Keratinocyte (primary cell): ENCODE measurements around the gene PKDCC.

DNA sequence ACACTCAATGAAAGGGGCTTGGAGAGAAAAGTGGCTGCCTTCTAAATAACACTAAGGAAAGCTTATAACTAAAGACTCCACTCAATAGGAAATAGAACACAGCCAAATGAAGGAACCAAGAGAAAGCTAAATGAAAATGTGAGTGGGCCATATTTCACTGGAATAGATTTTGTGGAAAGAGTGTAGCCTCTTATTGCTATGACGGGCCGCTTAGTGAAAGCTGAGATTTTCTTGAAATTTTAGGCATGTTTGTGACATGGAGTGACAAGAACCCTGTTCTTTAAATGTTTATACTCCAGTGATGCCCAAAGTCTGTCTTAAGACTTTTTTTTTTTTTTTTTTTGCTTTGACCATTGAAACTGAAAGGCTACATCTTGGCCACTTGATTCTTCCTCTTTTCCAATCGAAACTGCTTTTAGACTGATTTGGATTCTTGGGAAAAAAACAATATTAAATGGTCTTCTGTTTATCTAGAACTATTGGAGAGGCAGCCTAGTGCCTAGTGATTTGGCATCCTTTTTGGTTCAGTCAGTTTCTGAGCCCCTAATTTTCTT, 2.3 kb upstream of the SLC8A1 start:
CAGE:
- cytosol, long polyA minus RNA, result no peak
- cytosol, long polyA plus RNA, result no peak
- long polyA plus RNA, result no peak
- nucleus, long polyA minus RNA, result no peak
- nucleus, long polyA plus RNA, result no peak

GRCh38 chr2:41938026-41938930, 109.5 kb upstream of the PKDCC start:
CAGE:
- cytosol, long polyA minus RNA, result no peak
- cytosol, long polyA plus RNA, result no peak
- long polyA plus RNA, result no peak
- nucleus, long polyA minus RNA, result no peak
- nucleus, long polyA plus RNA, result no peak

GRCh38 chr2:42047454-42047967, 310 bp upstream of the PKDCC start:
CAGE:
- cytosol, long polyA minus RNA, result no peak
- cytosol, long polyA plus RNA, result no peak
- long polyA plus RNA, result no peak
- nucleus, long polyA minus RNA, result no peak
- nucleus, long polyA plus RNA, result no peak

GRCh38 chr2:42047968-42048300, at the start of gene PKDCC:
Gene PKDCC, plus strand, starts transcription at chr2:42048021.
CAGE:
- cytosol, long polyA minus RNA, result no peak
- cytosol, long polyA plus RNA, result no peak
- long polyA plus RNA, result no peak
- nucleus, long polyA minus RNA, result no peak
- nucleus, long polyA plus RNA, result no peak

DNA sequence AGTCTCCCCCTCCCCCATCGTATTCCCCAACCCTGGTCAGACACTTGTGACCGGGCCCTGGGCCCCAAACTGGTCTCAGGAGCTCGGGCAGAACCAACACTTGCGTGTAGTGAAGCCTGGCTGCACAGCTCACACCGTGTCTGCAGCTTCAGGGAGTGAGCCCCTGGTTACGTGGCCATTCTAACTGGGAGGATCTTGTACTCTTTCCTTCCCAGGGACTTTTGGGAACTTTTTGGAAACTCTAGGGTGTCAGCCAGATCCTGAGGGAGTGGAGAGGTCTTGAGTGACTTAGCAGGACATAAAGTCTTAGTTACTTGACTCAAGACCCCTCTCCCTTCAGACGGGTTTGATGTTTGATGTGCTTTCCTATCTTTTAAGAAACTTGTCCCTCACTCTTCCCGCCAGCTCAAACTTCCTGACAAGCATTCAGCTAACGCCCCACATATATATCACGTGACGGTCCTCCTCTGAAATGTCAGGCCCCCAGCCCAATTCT, 2.3 kb downstream of the PKDCC start:
CAGE:
- cytosol, long polyA minus RNA, result no peak
- cytosol, long polyA plus RNA, result no peak
- long polyA plus RNA, result no peak
- nucleus, long polyA minus RNA, result no peak
- nucleus, long polyA plus RNA, result no peak

GRCh38 chr2:42127489-42127751, 41.7 kb upstream of the EML4 start:
CAGE:
- cytosol, long polyA minus RNA, result no peak
- cytosol, long polyA plus RNA, result no peak
- long polyA plus RNA, result no peak
- nucleus, long polyA minus RNA, result no peak
- nucleus, long polyA plus RNA, result no peak

CAGE:
- cytosol, long polyA minus RNA, result no peak
- cytosol, long polyA plus RNA, result no peak
- long polyA plus RNA, result no peak
- nucleus, long polyA minus RNA, result no peak
- nucleus, long polyA plus RNA, result no peak
Measured at GRCh38 chr2:42169959-42170596, 925 bp downstream of the EML4 start.

GRCh38 chr2:42267140-42267768, 93.8 kb downstream of the COX7A2L start:
CAGE:
- cytosol, long polyA minus RNA, result no peak
- cytosol, long polyA plus RNA, result no peak
- long polyA plus RNA, result no peak
- nucleus, long polyA minus RNA, result no peak
- nucleus, long polyA plus RNA, result no peak

DNA sequence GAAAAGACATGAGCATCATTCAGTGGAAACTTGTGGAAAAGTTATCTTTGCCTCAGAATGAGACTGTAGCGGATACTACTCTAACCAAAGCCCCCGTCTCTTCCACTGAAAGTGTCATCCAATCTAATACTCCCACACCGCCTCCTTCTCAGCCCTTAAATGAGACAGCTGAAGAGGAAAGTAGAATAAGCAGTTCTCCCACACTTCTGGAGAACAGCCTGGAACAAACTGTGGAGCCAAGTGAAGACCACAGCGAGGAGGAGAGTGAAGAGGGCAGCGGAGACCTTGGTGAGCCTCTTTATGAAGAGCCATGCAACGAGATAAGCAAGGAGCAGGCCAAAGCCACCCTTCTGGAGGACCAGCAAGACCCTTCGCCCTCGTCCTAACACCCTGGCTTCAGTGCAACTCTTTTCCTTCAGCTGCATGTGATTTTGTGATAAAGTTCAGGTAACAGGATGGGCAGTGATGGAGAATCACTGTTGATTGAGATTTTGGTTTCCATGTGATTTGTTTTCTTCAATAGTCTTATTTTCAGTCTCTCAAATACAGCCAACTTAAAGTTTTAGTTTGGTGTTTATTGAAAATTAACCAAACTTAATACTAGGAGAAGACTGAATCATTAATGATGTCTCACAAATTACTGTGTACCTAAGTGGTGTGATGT, 31.1 kb downstream of the COX7A2L start:
CAGE:
- cytosol, long polyA minus RNA, result no peak
- cytosol, long polyA plus RNA, result no peak
- long polyA plus RNA, result no peak
- nucleus, long polyA minus RNA, result no peak
- nucleus, long polyA plus RNA, result no peak

GRCh38 chr2:42567774-42568309, 590 bp upstream of the MTA3 start:
CAGE:
- cytosol, long polyA minus RNA, result no peak
- cytosol, long polyA plus RNA, result no peak
- long polyA plus RNA, result no peak
- nucleus, long polyA minus RNA, result no peak
- nucleus, long polyA plus RNA, result no peak

GRCh38 chr2:42569777-42570339, 1.4 kb downstream of the MTA3 start:
CAGE:
- cytosol, long polyA minus RNA, result no peak
- cytosol, long polyA plus RNA, result no peak
- long polyA plus RNA, result no peak
- nucleus, long polyA minus RNA, result start-site peak on the plus strand at chr2:42570066-42570480, 6 reads
- nucleus, long polyA plus RNA, result no peak

DNA sequence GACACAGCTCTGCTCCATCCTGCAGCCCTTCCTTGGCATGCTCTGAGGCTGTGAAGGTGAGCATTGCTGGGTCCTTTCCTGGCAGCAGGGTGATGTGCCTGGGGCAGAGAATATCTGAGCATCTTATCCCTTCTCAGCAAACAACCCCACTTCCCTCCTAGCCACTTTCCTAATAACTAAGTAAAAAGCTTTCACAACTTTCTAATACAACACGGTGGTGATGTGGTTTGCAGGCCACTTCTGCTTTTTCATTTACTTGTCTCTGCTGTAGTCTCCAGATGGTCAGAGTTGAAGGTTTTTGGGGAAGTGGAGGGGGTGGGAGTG, 11.7 kb downstream of the OXER1 start:
CAGE:
- cytosol, long polyA minus RNA, result no peak
- cytosol, long polyA plus RNA, result no peak
- long polyA plus RNA, result no peak
- nucleus, long polyA minus RNA, result no peak
- nucleus, long polyA plus RNA, result no peak

CAGE:
- cytosol, long polyA minus RNA, result no peak
- cytosol, long polyA plus RNA, result no peak
- long polyA plus RNA, result no peak
- nucleus, long polyA minus RNA, result no peak
- nucleus, long polyA plus RNA, result no peak
Measured at GRCh38 chr2:43032176-43032817, 194.1 kb downstream of the ZFP36L2 start.

DNA sequence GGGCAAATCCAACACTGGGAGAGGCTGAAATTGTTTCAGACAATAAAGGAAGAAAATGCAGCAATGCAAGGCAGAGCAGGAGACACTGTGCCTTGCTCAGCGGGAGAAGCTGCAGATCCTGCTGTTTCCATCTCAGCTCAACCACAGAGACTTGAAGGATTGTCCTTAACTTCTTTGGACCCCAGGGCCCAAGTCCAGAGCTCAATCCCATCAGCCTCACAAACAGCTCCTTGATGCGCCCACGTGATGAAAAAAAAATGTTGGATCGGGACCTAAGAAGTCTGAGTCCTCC, 175.7 kb downstream of the ZFP36L2 start:
CAGE:
- cytosol, long polyA minus RNA, result no peak
- cytosol, long polyA plus RNA, result no peak
- long polyA plus RNA, result no peak
- nucleus, long polyA minus RNA, result no peak
- nucleus, long polyA plus RNA, result no peak

DNA sequence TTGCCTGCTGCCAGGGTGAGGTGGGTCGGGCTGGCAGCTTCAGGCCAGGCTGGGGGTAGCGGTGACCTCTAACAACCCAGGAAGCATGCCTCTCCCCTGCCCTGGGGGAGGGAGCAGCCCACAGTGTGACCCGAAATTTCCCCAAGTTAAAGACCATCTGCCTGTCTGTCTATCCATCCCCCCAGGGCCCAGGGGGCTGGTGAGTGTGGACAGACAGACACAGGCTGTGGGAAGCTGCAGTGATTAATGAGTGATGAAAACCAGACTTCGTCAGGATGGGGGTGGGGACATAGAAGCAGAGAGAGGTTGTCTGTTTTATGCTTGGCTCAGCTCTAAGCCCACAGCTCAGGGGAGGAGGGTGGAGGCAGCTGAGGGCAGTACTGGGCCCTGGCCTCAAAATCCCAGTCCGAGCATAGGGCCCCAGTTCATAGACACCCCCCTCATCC, 144.0 kb downstream of the ZFP36L2 start:
CAGE:
- cytosol, long polyA minus RNA, result no peak
- cytosol, long polyA plus RNA, result no peak
- long polyA plus RNA, result no peak
- nucleus, long polyA minus RNA, result no peak
- nucleus, long polyA plus RNA, result no peak

CAGE:
- cytosol, long polyA minus RNA, result no peak
- cytosol, long polyA plus RNA, result no peak
- long polyA plus RNA, result no peak
- nucleus, long polyA minus RNA, result no peak
- nucleus, long polyA plus RNA, result no peak
Measured at GRCh38 chr2:43082871-43084056, 143.1 kb downstream of the ZFP36L2 start.

DNA sequence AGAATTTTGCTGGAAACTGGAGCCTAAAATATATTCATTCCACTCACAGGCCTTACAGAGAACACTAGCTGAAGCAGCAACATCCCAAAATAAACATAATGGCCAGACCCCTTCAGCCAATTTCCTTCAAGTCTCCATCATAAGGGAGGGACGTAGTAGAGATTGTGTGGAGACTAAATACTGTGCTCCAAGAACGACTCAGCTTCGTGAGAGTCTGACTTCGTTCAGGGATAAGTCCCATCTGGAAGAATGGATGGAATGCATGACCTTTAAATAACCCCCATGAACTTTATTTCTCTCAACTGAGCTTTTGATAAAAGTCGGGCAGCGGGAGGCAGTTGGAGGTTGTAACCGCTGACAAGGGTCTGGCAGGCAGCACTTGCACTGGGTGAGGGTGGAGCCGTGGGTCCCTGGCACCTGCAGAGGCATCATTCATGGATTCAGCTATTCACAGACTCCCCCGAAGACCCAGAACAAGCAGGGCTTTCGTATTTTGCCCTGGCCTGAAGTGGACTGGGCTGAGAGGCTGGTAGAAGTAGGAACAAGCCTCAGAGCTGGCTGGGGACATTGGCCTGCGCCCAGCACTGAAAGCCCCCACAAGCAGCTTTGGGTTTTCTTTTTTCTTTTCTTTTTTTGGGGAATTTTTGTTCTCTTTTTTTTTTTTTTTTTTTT, 115.9 kb downstream of the ZFP36L2 start:
CAGE:
- cytosol, long polyA minus RNA, result no peak
- cytosol, long polyA plus RNA, result no peak
- long polyA plus RNA, result no peak
- nucleus, long polyA minus RNA, result no peak
- nucleus, long polyA plus RNA, result no peak

GRCh38 chr2:43130794-43131992, 95.2 kb downstream of the ZFP36L2 start:
CAGE:
- cytosol, long polyA minus RNA, result no peak
- cytosol, long polyA plus RNA, result no peak
- long polyA plus RNA, result no peak
- nucleus, long polyA minus RNA, result no peak
- nucleus, long polyA plus RNA, result no peak

CAGE:
- cytosol, long polyA minus RNA, result no peak
- cytosol, long polyA plus RNA, result no peak
- long polyA plus RNA, result no peak
- nucleus, long polyA minus RNA, result no peak
- nucleus, long polyA plus RNA, result no peak
Measured at GRCh38 chr2:43134363-43134968, 91.9 kb downstream of the ZFP36L2 start.

CAGE:
- cytosol, long polyA minus RNA, result no peak
- cytosol, long polyA plus RNA, result no peak
- long polyA plus RNA, result no peak
- nucleus, long polyA minus RNA, result no peak
- nucleus, long polyA plus RNA, result no peak
Measured at GRCh38 chr2:43158024-43158441, 68.4 kb downstream of the ZFP36L2 start.